A172 (cell line): ENCODE measurements around the genes EVC2 and EVC.

DNA sequence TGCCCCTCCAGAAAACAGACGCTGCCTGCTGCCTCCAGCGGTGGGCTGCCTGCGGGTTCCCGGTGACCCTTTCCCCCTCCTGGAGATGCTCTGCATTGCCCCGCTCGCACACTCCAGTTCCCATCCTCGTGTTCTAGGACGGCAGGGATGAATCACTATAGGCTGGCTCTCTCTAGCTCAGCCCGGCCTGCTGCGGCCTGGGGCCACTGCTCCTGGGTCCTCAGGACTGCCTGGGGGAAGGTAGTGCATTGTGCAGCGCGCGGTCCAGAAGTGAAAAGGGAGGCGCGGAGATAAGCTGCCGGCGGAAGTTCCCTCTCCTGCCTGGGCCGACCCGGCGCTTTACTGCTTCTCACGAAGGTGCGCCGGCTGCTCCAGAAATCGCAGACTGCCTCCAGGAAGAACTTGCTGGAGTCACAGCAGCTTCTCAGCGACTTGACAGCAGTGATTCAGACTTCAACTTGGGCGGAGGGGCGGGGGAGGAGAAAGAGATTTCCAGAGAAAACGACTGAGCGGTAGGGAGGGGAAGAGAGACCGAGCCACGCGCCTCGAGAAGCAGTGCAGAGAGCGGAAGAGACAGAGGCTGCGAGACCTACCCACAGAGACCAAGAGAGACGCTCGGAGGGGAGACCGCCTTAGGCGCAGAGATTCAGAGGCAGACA, 6.7 kb upstream of the MSX1 start:
- RAMPAGE, long total RNA, result no peak

GRCh38 chr4:4853808-4854028, 5.7 kb upstream of the MSX1 start:
- RAMPAGE, long total RNA, result no peak

GRCh38 chr4:4860281-4861133, 1.0 kb downstream of the MSX1 start:
- RAMPAGE, long total RNA, result no peak

- RAMPAGE, long total RNA, result no peak
Observed at GRCh38 chr4:5051958-5052435, 717 bp downstream of the STK32B start.

DNA sequence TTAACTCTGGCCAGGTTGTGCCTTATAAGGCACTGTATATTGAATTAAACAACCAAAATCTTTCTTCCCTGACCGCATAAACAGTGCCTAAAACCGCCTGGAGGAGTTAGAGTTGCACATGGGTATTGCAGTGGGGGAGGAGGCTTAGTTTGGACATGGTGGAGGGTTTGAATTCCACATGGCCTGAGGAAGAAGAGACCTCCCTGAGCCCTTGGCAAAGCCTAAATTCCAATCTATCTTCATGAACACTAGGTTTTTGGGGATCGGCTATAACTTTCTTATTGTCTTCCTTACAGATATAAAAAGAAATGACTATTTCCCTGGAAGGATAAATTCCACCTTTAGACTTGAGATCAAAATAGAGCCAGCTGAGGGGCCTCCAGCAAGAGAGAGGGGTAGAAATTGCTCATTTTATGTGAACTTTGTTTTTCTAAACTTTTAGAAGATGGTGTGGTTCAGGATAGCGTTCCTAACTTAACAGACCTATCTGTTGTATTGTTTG, 289.6 kb downstream of the EVC2 start:
- RAMPAGE, long total RNA, result no peak

- RAMPAGE, long total RNA, result no peak
Observed at GRCh38 chr4:5708056-5709289, at the start of gene EVC2. EVC2 (minus strand) TSS chr4:5708559.

- RAMPAGE, long total RNA, result no peak
Observed at GRCh38 chr4:5710877-5711783, at the start of gene EVC. EVC (plus strand) TSS chr4:5711201.

DNA sequence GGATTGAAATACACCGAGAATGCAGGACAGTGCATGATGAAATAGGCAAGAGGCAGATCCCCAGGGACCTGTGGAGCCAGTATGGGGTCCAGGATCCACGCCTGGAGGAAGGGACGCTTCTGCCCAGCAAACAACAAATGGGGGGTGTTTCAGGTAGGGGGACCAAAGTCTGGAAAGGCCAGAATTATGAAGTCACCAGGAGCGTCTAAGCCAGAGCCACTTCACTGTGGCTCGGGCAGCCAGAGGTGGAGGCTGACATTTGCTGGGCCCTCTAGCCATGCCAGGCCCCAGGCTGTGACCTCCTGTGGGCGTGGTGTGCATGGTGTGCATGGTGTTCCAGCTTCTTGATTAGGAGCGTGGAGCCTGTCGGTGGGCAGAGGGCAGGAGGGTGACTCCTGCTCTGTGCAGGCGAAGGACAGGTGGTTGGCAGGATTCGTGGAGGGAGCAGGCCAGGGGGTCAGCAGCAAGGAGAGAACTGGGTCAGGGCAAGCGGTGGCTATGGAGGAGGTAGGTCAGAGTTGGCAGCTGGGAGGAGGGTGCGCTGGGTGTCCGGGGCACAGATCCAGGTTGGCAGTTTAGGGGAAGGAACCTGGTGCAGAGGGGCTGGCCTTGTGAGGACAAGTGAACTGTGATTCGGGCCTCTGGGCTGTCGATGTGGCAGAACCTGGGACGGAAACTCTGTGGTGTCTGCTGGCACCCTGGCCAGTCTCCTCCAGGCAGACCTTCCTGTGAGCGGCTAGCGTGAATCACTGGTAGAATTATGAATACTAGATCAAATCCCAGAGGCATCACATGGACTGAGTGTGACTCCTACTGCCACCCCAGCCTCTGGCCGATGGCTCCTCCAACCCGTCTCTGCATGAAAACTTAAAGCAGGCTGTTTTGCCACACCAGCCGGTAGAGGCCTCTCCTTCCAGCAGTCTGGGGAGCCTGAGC, 19.9 kb downstream of the EVC start:
- RAMPAGE, long total RNA, result no peak

GRCh38 chr4:5826977-5827738, 65.7 kb downstream of the CRMP1 start:
- RAMPAGE, long total RNA, result no peak

GRCh38 chr4:6072277-6072802, 128.0 kb downstream of the JAKMIP1 start:
- RAMPAGE, long total RNA, result no peak

GRCh38 chr4:6201528-6202214, 1.3 kb upstream of the JAKMIP1 start:
- RAMPAGE, long total RNA, result no peak

GRCh38 chr4:6257039-6257937, 12.4 kb upstream of the WFS1 start:
- RAMPAGE, long total RNA, result no peak

- RAMPAGE, long total RNA, result no peak
Observed at GRCh38 chr4:6391101-6391482, 81.3 kb downstream of the PPP2R2C start.

GRCh38 chr4:6643132-6644228, 3.0 kb downstream of the MRFAP1 start:
- RAMPAGE, long total RNA, result no peak

DNA sequence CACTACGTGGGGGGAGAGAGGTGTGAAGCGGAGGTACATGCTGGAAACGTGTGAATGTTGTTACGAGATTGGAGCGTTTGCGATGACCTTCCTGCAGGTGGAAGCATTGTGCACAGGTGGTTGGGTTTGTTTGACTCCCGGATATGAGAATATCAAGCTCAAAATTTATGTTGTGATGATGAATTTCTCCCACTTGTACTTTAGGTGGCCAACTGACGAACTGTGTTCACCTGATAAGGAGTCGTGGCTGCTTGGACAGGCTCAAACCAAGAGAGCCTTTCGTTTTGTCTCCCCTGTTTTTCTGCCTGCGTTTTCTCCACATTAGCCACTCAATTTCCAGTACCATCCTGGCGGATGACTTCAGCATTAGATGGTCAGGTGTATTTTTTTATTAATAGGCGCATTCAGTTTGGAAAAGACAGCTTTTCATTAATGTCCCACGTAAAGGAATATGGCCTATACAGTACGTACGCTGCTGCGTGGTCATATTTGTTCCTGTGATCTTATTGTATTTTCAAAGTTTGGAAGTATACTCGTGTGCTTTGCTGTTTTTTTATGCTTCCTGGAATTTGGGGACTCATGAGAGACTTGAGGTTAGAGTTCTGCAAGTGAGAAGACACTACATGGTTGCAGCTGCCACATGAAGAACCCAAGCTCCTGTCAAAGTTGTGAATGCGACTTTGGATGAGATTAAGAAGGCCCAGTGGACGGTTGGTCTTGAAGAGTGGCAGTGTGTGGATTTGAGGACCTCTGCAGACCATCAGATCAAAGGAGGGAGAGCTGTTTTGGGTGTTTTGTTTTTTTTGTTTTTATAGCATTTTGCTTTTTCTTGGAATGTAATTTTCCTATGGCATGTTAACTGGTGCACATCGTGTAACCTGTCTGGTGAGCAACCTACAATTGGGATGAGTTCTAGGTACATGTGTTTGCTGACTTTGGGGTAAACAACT, 1.2 kb downstream of the ENSG00000170846 start:
- RAMPAGE, long total RNA, result no peak

DNA sequence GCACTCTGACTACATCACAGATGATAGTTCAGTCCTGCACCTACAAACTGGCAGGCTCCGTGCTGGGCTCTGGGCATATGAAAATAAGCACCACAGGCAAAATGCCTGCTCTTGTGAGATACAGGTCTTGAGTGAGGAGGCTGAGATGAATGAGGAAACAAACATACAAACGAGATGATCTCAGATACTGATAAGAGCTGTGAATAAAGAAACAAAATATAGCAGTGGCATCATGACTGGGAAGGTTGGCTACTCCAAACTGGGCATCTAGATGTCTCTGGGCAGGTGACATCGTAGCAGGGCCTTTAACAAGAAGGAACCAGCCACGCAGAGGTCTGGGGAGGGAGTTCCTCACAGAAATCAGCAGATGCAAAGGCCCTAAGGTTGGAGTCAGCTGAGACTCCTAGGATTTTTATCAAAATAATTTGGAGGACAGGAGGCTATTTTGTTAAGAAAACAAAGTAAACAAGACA, 2.3 kb upstream of the KIAA0232 start:
- RAMPAGE, long total RNA, result no peak

DNA sequence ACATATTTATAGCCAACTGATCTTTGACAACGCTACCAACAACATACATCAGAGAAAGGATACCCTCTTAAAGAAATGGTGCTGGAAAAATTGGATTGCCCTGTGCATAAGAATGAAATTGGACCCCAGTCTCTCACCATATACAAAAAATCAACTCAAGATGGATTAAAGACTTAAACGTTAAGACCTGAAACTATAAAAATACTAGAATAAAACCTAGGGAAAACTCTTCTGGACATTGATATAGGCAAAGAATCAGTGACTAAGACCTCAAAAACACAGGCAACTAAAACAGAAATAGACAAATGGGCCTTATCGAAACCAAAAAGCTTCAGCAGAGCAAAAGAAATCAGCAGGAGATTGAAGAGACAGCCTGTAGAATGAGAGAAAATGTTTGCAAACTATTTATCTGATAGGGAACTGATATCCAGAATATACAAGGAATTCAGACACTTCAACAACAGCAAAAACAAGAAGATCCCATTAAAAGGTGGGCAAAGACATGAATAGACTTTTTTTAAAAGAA, 27.8 kb downstream of the KIAA0232 start:
- RAMPAGE, long total RNA, result no peak

DNA sequence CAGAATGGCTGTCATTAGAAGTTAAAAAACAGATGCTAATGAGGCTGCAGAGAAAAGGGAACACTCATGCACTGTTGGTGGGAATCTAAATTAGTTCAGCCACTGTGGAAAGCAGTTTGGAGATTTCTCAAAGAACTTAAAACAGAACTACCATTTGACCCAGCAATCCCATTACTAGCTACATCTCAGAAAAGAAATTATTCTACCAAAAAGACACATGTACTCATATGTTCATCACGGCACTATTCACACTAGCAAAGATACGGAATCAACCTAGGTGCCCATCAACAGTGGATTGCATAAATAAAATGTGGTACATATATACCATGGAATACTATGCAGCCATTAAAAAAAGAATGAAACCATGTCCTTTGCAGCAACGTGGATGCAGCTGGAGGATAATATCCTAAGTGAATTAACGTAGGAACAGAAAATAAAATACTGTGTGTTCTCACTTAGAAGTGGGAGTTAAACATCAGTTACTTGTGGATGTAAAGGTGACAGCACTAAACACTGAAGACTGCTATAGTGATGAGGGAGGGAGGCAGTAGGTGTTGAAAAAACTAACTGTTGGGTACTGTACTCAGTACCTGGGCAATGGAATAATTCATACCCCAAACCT, 37.2 kb downstream of the KIAA0232 start:
- RAMPAGE, long total RNA, result no peak

- RAMPAGE, long total RNA, result no peak
Observed at GRCh38 chr4:6845043-6845592, 62.6 kb downstream of the KIAA0232 start.

DNA sequence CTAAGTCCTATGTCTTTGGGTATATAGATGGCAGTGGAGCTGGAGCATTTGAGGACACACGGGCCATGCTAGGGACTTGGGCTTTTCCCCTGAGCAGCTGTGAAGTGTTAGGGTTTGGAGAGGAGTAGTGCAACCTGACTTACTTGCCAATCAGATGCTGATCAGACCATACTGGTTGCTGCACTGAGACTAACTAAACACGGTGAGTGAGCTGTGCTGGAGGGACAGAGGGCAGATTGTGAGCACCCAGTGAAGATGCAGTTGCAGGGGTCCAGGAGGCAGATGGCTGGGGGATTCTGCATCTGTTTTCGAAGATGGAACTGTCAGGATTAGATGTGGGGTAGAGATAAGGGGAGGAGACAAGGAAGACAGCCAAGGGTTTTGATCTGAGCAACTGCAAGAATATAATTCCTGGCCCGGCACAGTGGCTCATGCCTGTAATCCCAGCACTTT, 60.7 kb upstream of the TBC1D14 start:
- RAMPAGE, long total RNA, result no peak